A375 (cell line): Measurements from ENCODE around the genes SLC36A1, HAND1 and KIF4B.

GRCh38 chr5:151447144-151447978 lies at the start of gene SLC36A1:
Gene SLC36A1, plus strand, starts transcription at chr5:151447603.
- RAMPAGE, long total RNA = no peak

DNA sequence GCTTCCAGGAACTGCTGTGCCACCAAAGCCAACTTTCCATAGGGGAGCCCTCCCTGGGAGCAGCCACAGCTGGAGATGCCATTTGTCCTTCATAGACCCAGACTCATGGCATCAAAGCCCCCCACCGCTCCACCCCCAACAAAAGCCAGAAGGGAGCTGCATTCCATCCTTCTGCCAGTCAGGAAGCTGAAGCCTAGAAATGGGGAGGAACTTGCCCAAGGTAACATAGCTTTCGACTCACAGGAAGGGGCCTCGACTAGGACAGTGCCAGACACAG lies 28.9 kb upstream of the FAT2 start:
- RAMPAGE, long total RNA = no peak

- RAMPAGE, long total RNA = no peak
Observed at GRCh38 chr5:151773944-151774305, 2.2 kb downstream of the G3BP1 start.

DNA sequence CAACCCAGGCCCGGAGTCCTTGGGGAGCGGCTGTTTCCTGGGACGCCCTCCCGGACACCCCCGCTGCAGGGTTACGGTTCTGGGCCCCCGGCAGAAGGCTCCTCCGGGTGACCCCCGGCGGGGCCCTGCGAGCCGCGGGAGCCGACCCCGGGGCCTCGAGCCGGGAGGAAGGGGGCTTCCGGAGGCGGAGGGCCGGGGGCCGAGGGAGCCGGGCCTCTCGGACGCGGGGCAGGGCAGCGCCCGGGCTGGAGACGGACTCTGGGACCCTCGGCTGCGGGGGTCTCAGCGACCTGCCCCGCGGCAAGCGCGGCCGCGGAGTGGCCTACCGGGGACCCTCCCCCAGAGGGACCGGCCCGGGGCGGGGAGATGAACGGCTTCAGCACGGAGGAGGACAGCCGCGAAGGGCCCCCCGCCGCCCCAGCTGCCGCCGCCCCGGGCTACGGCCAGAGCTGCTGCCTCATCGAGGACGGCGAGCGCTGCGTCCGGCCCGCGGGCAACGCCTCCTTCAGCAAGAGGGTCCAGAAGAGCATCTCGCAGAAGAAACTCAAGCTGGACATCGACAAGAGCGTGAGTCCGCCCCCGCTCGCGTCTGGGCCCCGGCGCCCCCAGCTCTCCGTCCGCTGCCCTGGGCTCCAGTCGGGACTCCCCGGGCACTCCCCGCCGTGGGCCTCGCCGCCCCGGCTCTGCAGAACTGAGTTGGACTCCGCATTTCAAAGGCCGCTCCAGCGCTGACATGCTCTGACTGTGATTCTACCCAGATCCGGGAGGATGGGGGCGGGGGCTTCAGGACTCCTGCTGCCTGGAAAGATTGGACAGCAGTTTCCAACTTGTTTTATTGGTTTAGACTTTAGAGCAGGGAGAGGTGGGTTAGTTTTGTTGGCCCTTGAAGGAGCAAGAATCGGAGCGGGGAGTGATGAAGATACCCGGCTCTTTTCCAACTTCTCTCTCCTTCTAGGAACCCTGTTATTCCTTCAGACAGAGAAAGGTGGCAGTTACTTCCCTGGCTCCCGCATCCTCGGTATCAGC lies 755 bp downstream of the SAP30L start:
- RAMPAGE, long total RNA = no peak

GRCh38 chr5:154459371-154459923 lies 13.7 kb downstream of the SAP30L start:
- RAMPAGE, long total RNA = no peak

DNA sequence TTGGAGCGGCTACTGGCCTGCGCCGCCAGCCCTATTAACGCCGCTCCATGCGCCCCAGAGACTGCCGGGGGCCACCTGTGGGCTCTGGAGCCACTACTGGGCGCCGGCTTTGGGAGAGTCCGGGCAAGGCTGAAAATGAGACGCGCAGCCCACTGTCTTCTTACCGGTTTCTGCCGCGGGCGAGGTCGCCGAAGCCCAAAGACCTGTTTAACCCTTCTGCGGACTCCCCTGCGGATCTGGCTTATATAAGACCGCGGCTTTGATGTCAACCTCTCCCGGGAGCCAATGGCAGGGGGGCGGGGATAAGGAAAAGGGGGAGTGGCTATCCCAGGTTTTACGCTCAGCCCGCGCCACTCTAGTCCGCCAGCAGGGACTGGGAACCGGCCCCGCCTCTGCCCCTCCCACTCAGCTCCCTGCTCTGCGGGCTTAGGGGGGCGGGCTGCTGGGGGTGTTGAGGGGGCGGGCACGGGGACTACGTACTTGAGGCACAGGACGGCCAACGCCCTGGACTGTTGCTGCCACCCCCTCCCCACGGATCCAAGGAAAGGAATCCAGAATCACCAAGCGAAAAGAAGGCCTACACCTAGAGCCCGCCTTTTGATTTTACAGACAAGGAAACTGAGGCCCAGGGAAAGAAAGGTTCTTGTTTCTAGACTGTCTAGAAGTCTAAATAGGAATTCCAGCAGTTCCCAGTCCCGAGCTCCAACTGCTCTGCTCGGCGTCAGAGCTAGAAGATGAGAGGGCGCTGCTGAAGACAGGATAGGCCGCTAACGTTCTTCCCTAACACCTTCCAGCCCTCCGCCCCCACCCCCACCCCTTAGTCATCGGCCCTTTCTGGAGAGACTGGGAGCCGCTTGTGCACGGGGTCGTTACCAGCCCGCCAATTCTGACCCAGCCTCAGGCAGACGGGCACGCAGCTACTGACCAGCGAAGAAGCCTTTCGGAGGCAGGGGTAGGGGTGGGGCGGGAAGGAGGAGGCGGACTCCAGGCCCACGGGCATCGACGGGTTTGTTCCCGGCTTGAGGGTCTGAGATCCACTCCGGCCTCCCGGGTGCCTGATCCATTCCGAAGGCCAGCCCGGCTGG lies at the start of gene HAND1:
Gene HAND1 (minus strand): TSS at position 218 of the 1,085 bp plus-strand sequence.
- RAMPAGE, long total RNA = no peak

- RAMPAGE, long total RNA = no peak
Observed at GRCh38 chr5:154765505-154766087, 10.4 kb downstream of the LARP1 start.

GRCh38 chr5:154783664-154784392 lies 28.7 kb downstream of the LARP1 start:
- RAMPAGE, long total RNA = no peak

GRCh38 chr5:154799429-154799867 lies 44.3 kb downstream of the LARP1 start:
- RAMPAGE, long total RNA = no peak

- RAMPAGE, long total RNA = no peak
Observed at GRCh38 chr5:154829188-154829390, 21.3 kb downstream of the FAXDC2 start.

GRCh38 chr5:154829391-154830368 lies 20.7 kb downstream of the FAXDC2 start:
- RAMPAGE, long total RNA = no peak

DNA sequence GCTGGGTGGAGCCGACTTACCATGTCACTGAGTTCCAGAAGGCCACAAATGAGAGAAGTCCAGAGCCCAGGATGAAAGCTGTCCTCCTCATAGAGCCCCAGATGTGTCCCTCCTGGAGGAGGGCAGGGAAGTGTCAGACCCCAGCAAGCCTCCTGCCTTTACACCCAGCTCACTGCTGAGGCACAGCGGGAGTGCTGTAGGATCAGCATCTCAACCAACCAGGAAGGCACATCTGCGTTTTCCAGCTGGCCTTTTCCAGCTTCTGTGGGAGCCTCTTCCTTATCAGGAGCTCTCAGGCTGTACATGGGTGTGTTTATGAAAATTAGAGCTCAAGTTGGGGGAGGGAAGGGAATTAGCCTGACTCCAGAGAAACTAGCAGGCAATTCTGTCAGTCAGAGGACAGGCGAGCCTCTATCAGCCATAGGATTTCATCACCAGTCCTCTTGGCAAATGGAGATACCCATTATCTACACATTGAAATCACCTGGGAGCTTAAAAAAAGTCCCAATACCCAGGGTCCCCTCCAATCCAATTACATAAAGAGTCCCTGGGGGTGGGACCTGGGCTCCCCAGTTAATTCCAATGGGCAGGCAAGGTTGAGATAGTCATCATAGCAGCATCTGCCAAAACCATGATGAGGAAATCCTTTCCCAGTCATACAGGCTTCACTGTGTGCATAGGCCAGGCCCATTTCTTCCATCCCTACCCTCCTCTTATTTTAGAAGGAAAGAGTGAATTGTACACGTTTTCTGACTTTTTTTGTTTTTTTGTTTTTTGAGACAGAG lies 15.4 kb downstream of the FAXDC2 start:
- RAMPAGE, long total RNA = no peak

DNA sequence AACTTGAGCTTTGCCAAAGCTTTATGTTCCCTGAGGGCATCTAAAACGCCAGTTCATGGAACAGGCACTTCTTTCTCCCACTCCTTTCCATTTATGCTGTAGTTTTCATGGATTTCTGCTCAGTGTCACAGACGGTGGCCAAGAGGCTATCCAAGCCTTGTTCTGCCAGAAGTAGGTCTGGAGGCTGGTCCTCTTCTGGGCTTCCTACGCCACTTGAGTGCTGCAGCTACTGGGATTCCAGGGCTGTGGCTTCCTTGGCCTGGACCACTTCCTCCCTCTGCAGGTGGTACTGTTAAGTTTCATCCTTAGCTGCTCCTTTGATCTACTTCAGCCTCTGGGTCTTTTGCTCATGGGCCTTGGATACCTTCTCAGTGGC lies 10.1 kb downstream of the CNOT8 start:
- RAMPAGE, long total RNA = no peak

DNA sequence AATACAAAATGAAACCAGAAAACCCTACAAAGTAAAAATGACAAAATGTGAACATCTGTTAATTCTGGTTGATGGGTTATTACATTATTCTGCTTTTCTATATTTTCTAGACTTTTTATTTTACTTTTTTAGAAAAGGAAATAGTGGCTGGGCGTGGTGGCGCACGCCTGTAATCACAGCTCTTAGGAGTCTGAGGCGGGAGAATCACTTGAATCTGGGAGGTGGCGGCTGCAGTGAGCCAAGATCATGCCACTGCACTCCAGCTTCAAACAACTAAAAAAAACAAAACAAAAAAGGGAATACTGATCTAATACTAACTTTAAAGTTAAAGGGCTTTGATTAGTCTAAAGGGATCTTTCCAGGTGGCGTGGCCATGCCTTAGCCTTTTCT lies 37.2 kb downstream of the CNOT8 start:
- RAMPAGE, long total RNA = no peak

DNA sequence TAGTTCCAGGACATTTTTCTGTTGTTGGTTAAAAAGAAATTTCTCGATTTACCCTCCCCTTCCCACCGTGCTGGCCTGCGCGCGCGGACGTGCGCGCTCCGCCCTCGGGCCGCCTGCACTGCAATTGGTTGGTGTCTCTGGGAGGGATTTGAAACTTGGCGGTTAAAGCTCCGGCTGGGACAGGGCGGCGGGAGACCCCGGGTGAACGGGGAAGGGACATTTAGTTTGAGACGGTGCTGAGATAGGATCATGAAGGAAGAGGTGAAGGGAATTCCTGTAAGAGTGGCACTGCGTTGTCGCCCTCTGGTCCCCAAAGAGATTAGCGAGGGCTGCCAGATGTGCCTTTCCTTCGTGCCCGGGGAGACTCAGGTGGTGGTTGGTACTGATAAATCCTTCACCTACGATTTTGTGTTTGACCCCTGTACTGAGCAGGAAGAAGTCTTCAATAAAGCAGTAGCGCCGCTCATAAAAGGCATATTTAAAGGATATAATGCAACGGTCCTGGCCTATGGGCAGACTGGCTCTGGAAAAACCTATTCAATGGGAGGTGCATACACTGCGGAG lies at the start of gene KIF4B:
Gene KIF4B (plus strand): TSS at position 145 of the 564 bp plus-strand sequence.
- RAMPAGE, long total RNA = no peak

GRCh38 chr5:155154997-155155395 lies 141.4 kb downstream of the KIF4B start:
- RAMPAGE, long total RNA = no peak

GRCh38 chr5:156913788-156914817 lies 48.9 kb downstream of the TIMD4 start:
- RAMPAGE, long total RNA = no peak

GRCh38 chr5:156954216-156954740 lies 8.7 kb downstream of the TIMD4 start:
- RAMPAGE, long total RNA = no peak

GRCh38 chr5:157109629-157110294 lies 918 bp upstream of the HAVCR2 start:
- RAMPAGE, long total RNA = no peak

GRCh38 chr5:157143178-157144165 lies 807 bp upstream of the MED7 start:
- RAMPAGE, long total RNA = no peak